ENCODE data around the genes RNF2 and SWT1.

DNA sequence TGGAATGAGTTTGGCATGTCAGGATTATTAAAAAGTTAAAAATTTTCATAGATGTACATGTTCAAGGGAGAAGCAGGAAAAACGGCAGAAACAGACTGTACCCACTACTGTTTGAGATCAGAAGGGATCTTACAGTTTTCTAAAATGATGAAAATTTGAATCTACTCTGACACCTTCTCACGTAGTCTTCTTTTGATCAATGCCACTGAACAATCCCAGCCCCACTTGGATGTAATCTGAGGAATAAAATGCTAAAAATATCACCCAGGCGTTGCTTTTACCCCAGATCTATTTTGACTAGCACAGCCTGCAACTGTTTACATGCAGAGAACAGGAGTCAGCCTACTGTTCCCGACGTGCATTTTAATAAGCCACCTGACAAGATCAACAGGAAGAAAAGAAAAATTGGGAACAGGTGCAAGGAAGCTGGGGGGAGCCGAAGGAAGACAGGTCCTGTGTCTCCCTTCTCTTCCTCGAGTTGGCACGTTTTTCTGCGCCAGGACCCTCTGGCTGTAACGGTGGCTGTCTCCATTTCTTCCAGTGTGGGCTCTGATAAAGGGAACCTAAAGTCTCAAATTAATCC is 117.1 kb downstream of the C1orf21 start:
- PRO-cap, 2 experiments, result no peak in any of the 2 experiments

GRCh38 chr1:184545629-184546239 is 158.9 kb downstream of the C1orf21 start:
- PRO-cap, 2 experiments, result no peak in any of the 2 experiments

DNA sequence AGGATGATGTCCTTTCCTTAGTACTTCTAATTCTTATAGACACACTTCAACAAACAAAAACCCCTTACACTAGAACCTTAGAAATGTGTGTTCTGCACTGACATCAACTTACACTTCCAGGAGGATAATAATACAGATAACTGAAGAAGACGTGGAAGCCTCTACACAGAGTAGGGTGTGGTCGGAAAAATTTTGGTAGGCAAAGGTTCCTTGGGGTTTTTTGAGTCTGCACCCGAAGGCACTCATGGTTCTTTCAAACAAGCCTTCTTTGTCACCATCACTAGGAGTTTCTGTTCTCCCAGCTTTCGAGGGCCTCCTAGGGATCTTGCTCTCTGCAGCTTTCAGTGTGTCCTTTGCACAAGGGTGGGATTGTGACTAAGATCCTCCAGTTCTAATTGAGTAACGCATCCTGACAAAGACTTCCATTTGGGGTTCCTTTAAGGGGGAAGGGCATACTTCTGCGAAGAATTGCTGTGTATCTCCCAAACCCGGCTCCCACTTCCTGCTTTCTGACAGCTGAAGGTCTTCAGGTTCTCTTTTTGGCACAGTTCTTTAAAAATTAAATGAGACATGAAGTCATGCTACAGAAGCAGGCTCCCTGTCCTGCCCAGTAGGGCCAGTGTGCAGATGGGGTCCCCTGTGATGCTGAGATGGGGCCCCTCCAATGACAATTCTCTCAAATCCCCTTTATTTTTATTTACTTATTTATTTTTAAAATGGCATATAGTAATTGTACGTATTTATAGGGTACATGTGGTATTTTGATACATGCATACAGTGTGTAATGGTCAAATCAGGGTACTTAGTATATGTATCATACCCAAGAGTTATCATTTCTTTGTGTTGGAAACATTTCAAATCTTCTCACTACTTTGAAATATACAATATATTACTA is 139.3 kb downstream of the EDEM3 start:
- PRO-cap, 2 experiments, result no peak in any of the 2 experiments

- PRO-cap, 2 experiments, result no peak in any of the 2 experiments
Observed at GRCh38 chr1:184632567-184633472, 121.8 kb downstream of the EDEM3 start.

GRCh38 chr1:184635194-184636032 is 119.2 kb downstream of the EDEM3 start:
- PRO-cap, 2 experiments, result no peak in any of the 2 experiments

DNA sequence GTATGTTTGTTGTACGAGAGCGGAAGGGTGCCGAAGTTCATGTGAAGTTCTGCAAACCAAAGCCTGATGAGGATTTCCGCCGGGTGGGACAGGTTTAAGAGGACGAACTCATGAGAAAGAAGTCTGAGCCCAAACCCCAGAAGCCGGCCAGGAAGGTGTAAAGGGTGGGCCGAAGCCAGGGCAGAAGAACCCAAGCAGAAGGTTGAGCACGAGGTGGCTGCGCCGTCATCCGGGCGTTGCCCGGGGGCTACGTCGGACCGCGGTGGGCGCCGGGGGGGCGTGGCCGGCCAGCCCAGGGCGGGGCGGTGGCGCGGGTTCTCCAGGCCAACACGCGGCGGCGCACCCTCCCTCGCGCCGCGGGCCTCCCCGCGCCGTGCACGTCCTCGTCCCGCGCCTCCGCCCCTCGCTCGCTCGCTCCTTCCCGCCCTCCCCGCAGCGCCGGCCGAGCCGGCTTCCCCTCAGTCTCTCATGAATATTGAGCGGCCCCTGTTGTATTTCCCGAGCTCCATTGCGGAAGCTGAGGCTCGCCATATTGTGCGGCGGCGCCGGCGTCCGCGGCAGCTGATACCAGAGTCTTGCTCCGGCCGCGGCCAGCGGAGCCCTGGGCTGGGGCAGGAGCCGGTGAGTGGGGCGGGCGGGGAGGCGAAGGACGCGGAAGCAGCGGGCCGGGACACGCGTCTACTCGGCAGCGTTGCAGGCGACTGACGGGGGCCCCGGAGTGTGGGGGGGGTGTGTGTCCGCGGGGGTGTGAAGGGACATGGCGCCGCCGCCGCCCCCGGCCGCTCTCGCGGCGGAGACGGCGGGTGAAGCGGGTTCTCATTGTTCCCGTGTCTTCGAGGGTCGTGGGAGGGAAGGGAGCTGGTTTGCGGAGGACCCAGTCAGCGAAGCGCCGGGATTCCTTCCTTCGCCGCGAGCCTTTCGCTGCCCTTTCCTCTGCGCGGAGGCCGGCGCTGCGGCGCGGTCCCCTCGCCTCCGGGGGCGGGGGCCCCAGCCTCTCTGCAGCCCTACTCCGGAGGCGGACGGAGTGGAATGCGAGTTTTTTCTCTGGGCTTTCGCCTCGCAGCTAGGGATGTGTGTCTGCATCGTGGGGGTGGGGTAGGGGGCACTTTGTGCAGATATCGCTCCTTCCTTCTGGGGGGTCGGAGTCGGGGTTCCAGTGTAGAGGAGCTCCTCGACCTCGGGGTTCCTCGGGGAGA is at the start of gene RNF2:
TSS of gene RNF2 (plus strand) at position 530 of the 1,196 bp plus-strand sequence.
- PRO-cap, 2 experiments, result peak in 1 of 2 experiments; most common plus-strand start position 380 of the sequence (in 1); most common minus-strand start position 395 of the sequence (in 1)

DNA sequence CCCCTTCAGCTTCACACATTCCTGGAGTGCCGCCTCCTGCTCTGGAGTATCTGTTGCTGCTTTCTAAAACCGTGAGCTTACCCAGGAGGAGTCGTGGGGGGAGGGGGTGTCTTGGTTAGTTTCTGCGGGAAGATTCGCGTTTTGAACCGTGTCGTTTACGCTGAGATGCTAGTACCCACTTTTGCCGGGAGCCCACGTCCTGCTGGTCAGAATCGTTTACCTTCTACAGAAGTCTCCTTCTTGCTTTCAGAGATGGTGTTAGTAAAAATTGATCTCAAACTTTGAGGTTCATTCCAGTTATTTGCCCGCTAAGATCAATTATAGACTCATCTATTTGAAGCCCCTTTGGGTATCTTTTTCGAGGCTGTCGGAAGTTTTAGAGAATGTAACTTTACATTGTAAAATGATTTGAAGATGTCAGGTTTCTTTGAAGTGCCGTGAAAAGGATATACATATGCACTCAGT is 899 bp downstream of the RNF2 start:
- PRO-cap, 2 experiments, result no peak in any of the 2 experiments

DNA sequence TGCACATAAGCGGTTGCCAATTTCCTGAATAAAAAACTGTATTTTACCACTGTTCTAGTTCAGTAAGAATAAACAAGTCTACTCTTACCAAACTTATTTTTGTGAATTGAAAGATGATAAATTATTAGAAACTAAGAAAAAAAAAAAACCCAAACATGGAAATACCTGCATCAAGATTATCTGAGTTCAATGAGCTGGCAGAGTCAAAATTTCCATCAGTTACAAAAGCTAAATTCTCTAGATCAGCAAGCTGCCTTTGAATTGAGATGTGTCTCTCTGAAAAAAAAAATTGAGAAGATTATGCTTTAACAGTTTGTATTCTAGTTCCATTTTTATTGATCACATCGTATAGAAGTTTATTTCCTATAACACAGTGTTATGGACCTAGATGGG is 5.1 kb downstream of the TRMT1L start:
- PRO-cap, 2 experiments, result no peak in any of the 2 experiments

DNA sequence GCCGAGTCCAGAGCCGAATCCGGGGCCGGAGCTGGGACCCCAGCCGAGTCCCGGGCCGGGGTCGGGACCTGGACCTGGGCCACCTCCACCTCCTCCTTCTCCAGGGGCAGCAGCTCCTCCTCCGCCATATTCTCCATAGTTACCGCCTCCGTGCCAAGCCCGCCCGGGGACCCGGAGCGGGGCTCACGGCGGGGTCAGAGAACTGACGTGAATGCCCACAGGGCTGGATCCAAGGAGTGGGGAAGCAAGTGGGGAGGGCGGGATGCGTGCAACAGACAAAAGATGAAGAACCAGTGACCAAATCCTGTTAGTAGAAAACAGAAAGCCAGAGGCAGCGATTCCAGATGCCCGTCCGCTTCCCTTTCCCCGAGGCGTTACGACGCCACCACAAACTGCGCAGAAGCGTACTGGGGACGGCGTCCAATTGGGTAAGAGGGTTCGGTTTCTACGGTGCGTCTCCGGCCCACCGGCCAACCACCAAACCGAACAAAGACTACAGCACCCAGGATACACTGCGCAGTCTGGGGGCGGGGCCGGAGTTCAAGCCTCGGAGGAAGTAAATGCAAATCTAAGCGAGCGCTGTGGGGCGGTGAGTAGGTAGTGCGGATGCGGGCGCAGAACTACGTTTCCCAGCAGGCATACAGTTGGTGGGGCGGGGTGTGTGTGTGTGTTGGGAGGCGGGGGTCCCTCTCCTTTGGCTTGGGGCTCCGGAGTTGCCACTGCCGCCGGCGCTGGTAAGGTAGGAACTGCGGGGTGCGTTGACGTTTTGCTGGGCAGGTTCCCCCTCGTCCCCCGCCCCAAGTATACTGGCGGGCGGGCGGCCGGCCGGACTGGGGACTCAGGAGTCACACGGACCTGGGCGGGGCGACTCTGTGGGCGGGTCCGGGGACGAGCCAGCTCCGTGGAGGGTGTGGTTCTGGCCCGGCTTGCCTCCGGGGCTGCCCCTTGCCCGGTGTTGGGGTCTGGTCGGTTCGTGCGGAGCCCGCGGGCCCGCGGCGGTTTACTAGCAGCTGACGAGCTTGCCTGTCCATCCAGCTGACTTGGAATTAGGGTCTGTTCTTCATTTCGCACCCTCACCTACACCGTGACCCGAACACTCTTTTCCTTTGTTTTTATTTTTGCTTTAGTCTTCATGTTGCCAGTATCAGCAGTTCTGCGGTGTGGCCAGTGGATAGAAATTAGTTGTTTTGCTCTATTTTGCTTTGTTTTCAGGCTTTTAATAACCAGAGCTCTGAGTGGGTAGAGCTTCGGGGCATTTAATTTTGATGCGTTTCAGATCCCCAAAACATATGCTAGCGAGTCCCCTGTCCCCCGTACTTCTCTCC is at the start of gene SWT1:
TSS of gene SWT1 (plus strand) at position 592 of the 1,325 bp plus-strand sequence.
- PRO-cap, 2 experiments, result peak in 2 of 2 experiments; most common plus-strand start position 592 of the sequence (in 2); most common minus-strand start position 137 of the sequence (in 2)

- PRO-cap, 2 experiments, result no peak in any of the 2 experiments
Observed at GRCh38 chr1:185293312-185294525, 23.3 kb downstream of the IVNS1ABP start.

GRCh38 chr1:185303773-185304770 is 13.0 kb downstream of the IVNS1ABP start:
- PRO-cap, 2 experiments, result no peak in any of the 2 experiments

DNA sequence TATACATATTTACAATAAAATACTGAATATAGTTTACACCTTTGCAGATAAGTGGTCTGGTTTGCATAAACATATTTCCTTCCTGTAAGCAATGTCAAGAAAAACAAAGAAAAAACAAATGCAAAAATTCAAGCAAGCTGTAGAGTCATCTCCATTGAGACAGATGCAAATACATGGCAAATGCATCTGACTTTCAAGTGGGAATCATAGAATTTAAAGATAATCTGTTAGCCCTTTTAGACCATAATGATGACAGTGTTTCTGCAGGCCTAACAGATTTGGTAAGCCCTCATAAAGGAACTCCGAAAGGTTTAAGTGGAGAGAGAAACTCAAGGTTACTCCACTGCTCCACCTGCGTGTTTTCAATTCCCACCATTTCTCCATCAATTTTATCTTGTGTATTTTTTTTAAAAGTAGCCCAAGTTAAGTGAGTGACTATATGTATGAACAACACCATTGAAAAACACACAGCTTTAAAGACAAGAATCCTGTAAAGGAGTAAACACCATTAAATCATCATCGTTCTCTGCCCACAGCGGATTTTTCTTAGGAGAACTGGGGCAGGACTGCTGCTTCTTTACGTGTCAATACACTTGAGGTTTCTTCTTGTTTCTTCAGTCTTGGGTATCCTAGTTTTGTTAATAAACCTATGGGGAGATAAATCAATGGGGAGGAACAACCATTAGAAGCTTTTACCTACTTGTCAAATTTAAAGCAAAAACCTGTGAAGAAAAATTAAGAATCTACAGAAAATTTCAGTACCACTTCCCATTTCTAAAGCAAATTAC is 10.9 kb downstream of the IVNS1ABP start:
- PRO-cap, 2 experiments, result no peak in any of the 2 experiments

GRCh38 chr1:185393734-185394054 is 76.7 kb upstream of the IVNS1ABP start:
- PRO-cap, 2 experiments, result no peak in any of the 2 experiments

- PRO-cap, 2 experiments, result no peak in any of the 2 experiments
Observed at GRCh38 chr1:185439547-185440320, 122.7 kb upstream of the IVNS1ABP start.

- PRO-cap, 2 experiments, result no peak in any of the 2 experiments
Observed at GRCh38 chr1:185559801-185560435, 174.3 kb upstream of the HMCN1 start.

DNA sequence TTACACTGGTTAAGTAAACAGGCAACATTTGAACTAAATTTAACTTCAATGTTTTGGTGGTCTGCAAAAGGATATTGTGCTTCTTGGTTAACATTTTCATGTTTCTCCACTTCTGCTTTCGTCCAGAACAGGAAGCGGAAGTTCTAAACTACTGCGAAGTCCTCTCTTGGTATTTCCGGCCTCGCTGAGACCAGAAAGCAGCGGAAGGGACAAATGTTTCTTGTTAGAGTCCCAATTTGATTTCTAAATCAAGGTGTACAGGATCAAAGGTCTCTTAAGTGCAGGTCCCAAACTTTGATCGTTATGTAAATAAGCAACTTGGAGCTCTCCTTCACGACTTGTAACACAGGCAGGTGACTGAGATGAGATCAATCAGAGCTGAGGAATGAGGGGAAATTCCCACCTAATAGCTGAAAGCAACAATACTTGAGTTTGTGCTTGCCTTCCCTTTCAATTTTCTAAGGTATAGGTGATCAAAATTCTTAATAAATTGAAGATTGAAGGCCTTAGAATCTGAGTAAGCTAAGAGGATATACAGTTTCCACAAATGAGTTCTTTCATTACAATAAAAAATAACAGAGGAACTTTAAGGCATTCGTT is 40.1 kb upstream of the HMCN1 start:
- PRO-cap, 2 experiments, result no peak in any of the 2 experiments

DNA sequence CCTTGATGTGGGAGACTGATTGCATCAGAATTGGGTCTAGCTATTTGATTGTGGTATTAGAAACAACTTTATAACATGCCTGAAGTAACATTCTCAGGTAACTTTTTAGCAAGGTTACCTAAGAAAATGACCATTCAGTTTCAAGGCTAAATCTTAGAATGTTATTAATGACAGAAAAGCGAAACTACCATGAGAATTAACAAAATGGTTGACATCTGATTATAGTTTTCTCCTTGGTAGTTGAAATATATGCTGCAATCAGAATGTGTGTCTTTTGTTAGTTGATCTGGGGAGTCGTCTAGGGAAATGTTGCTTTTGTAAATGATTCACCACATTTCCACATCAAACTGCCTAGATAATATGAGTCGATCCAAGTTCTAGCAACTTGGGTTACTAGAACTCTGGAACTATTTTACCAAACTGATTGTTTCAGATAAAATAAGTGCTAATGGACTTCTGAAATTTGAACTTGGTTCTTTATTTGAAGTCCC is 200.5 kb downstream of the HMCN1 start:
- PRO-cap, 2 experiments, result no peak in any of the 2 experiments

DNA sequence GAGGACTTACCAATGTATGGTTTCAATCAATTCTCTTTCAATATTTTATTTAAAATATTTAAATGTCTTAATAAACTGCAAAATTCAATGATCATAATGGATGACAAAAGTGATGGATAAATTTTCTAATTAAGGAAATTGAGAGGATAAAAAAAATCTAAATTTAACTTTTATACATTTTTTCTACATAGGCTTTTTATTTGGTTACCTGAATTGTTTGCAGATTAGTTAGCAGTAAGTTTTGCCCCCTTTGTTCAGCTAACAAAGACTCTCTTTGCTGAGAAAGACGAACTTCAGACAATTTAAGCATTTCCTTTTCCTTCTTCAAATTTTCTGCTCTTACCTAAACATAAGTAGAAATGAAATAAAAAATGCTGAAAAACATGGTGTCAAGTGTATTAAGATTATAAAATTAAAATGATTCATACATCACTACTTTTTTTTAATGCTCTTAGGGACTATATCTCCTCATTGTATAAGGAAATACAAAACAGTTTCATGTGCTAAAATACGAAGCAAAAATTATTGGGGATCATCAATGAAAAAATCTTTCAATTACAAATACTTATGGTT is 23.2 kb downstream of the TPR start:
- PRO-cap, 2 experiments, result no peak in any of the 2 experiments

- PRO-cap, 2 experiments, result no peak in any of the 2 experiments
Observed at GRCh38 chr1:186655766-186656484, 24.3 kb downstream of the PTGS2 start.

GRCh38 chr1:187104738-187105103 is 276.0 kb downstream of the PLA2G4A start:
- PRO-cap, 2 experiments, result peak in 1 of 2 experiments; most common plus-strand start chr1:187105005 (in 1)